Vein endothelial cell (primary cell): ENCODE measurements around a stretch of chr12.

DNA sequence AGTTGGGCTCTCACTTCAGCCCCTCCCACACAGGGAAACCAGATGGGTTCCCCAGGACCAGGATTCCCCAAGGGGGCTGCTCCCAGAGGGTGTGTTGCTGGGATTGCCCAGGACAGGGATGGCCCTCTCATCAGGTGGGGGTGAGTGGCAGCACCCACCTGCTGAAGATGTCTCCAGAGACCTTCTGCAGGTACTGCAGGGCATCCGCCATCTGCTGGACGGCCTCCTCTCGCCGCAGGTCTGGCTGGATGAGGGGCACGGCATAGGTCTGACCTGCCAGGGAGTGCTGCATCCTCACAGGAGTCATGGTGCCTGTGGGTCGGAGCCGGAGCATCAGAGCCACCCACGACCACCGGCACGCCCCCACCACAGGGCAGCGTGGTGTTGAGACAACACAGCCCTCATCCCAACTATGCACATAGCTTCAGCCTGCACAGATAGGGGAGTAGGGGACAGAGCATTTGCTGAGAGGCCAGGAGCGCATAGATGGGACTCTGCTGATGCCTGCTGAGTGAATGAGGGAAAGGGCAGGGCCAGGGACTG lies 39.9 kb upstream of the IQSEC3 start:
- CAGE, long polyA plus RNA: no peak

GRCh38 chr12:166866-167411 lies 47.0 kb downstream of the SLC6A12 start:
- CAGE, long polyA plus RNA: no peak

- CAGE, long polyA plus RNA: no peak
Measured at GRCh38 chr12:202238-203083, 11.5 kb downstream of the SLC6A12 start.

- CAGE, long polyA plus RNA: no peak
Measured at GRCh38 chr12:212855-213936, 761 bp downstream of the SLC6A12 start.

DNA sequence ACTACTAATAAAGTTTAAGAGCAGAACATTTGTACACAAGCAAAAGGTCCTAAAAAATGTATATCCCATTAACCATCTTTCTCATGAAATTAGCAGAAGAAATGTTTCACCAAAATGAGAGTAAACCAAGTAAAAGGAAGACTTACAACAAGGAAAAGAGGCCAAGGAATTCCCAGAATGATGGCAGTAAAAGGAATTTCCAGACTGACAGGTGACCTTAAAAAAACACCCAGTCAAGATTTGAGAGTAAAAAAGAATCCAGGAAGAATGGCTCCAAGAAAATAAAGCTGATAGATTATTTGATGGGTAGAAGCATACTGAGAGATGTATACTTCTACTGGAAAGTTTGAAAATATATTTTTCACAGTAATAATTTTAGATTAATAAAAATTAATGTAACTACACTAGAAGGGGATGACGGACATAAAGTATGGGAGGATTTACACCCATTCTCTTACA lies 11.5 kb downstream of the KDM5A start:
- CAGE, long polyA plus RNA: no peak

GRCh38 chr12:383843-384503 lies 5.1 kb downstream of the KDM5A start:
- CAGE, long polyA plus RNA: no peak

- CAGE, long polyA plus RNA: no peak
Measured at GRCh38 chr12:411581-412108, 10.2 kb downstream of the CCDC77 start.

- CAGE, long polyA plus RNA: no peak
Measured at GRCh38 chr12:461381-462164, 1.8 kb downstream of the B4GALNT3 start.

DNA sequence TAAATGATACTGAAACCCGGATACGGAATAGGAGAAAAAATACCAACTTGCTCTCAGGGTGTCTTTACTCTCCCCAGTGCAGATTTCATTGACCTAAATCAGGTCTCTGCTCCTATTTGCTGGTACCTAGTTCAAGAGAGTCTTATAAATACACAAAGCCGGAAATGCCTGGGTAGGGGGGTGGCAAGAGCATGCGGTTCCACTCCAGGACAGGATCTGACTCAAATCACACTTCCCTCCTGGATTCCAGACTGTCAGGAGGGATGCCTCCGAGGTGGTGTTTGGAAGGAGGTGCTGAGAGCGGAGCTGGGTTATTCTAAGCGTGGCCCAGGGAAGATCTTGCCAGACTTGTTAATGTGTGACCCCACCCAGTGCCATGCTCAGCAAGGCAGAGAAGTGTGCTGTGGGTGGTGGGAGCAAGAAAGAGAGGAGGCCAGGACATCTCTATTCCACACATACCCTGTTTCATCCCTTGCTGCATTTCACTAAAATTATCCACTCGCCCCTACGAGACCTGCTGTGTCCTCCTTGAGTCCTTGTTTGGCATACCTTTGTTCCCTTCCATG lies 49.8 kb downstream of the B4GALNT3 start:
- CAGE, long polyA plus RNA: no peak

DNA sequence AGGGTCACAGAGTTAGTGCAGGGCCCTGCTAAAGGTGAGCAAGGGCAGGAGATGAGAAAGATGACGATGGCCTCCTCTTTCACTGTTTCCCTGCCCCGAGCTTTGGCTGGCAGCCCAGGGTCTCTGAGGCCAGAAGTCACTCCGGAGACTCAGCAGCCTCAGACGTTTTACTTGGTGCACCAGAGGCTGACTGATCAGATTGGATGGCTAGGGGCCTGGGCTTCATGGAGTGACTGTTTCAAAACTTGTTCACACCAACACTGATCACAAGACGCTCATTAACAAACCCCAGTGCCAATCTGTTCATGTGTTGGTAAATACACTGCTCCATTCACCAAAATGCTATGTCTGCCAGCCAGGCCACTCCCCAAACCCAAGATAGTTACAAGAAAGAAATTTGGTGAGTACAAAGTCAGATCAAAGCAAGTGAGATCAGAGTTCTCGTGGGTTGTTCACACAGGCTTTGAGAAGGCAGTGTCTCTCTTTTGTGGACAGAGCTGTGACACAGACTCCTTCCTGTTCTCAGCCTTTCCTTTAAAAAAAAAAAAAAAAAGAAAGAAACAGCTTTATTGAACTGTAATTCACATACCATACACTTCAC lies 79.4 kb downstream of the B4GALNT3 start:
- CAGE, long polyA plus RNA: no peak

DNA sequence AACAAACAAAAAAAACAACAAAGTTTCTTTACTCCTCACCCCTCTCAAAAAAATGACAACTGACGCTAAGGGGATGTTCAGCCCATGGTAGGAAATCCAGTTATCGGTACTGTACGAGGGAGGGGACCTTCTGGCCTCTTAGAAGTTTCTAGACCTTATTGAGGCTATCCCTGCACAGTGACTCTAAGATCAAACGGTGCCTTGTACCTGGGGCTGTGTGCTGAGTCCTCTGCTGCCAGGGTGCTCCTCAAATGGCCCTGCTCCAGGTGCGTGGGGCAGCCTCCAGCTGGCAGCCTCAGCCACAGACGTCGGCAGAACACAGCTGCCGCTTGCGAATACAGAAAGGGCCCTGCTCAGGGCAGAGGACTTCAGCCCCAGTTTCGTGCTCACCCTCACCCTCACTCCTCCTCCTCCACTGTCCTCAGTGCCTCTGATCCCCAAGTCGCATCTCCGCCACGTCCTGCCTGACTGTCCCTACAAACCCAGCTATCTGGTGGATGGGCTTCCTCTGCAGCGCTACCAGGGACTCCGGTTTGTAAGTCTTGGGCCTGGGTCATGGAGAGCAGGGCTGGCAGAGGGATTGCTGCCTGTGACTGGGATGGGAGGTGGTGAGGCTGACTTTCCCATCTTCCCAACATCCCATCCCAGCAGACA lies 90.9 kb downstream of the B4GALNT3 start:
- CAGE, long polyA plus RNA: no peak

- CAGE, long polyA plus RNA: no peak
Measured at GRCh38 chr12:562802-563974, 100.1 kb downstream of the NINJ2 start.

DNA sequence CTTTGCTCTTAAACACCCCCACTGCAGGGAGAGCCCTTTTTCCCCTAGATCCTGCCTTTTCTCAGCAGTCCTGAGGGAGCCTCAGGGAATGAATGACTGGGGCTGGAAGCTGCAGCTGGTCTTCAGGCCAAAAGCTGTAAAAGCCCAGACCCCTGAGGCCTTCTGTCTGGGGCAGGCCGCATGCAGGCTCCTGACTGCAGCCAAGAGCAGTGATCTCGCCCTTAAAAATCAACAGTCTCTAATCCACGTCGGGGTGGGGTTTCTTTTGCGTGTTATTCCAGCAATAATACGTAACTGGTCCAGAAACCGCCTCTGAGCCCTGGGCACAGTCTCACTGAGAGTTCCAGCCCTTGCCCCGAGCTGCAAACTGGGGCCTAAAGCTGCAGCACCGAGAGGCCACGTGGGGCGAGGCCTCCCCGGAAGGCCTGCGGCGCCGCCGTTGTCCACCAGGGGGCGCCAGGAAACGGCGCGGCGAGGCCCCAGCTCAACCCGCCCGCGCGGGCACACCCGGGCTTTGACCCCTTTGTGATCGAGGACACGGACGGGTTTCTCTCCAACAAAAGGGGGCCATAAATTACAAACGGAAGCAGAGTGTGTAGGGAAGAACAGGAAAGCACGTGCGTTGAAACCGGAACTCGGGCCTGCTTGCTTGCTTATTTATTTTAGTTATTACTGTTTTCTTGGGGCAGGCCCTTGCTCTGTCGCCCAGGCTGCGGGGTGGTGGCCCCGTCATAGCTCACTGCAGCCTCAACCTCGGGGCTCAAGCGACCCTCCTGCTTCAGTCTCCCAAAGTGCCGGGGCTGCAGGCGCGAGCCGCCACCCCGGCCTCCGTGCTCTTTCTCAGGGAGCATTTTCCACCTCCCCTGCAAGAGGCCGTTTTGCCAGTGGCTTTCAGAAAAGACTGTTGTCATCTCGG lies 87.2 kb downstream of the NINJ2 start:
- CAGE, long polyA plus RNA: no peak

- CAGE, long polyA plus RNA: no peak
Measured at GRCh38 chr12:611159-611487, 52.1 kb downstream of the NINJ2 start.

GRCh38 chr12:645397-646224 lies 17.6 kb downstream of the NINJ2 start:
- CAGE, long polyA plus RNA: no peak

DNA sequence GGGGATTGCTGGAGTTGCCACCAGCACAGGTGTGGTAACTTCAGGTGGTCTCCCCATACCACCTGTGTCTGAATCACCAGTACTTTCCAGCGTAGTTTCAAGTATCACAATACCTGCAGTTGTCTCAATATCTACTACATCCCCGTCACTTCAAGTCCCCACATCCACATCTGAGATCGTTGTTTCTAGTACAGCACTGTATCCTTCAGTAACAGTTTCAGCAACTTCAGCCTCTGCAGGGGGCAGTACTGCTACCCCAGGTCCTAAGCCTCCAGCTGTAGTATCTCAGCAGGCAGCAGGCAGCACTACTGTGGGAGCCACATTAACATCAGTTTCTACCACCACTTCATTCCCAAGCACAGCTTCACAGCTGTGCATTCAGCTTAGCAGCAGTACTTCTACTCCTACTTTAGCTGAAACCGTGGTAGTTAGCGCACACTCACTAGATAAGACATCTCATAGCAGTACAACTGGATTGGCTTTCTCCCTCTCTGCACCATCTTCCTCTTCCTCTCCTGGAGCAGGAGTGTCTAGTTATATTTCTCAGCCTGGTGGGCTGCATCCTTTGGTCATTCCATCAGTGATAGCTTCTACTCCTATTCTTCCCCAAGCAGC lies 64.4 kb downstream of the RAD52 start:
- CAGE, long polyA plus RNA: no peak

DNA sequence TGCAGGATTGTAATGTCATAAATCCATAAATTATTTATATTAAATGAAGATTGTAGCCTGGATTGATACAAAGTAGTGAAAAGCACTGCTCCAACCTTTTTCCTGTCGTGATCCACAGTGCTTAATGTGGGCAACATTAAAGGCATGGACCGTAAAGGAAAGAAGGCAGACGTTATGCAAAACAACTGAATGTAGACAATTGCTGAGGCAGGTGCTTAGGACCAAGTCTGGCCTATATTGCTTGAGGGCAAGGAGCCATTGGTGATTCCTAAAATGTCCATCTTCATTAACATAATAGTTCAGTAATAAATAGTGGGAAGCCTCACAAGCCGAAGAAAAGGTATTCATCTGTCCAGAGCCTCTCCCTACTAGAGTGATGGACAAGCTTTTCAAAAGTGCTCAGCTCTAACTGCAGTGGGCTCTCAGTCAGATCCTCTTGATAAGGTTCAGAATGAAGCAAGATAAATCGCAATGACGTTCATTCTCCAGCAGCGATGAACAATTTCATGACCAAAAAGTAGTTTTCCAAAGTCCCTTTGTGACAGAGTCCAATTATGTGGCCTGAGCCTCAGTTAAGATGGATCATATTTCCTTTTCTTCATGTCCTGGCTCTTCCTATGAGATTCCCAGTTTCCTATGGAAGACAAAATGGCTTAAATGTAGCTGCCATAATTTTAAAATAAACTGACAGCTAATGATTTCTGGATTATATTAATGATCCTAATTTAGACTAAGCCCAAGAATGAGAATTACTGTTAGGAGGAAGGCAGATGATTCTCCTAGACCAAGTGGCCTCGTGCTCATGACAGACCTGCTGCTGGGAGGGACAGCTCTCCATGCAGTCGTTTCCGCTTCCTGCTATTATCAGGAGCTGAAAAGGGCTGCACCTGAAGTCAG lies 36.4 kb downstream of the RAD52 start:
- CAGE, long polyA plus RNA: no peak

- CAGE, long polyA plus RNA: no peak
Measured at GRCh38 chr12:1083020-1084031, 92.3 kb downstream of the ERC1 start.

DNA sequence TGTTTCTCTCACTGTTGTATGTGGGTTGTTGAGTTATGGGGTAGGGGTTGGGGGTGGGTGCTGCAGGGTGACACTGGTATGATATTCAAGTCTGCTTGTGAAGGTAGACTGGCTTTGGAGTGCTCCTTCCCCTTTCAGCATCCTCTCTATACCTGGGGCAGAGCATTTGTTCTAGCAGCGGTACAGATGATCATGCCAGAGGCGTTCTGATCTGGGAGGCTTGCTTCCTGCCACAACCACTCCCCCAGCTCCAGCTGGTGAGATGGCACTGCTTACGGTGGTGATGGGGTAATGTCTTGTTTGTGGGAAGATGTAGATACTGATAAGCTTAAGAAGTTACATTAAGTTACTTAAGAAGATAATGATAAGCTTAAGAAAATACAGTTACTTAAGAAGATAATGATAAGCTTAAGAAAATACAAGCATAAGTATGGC lies 131.8 kb downstream of the ERC1 start:
- CAGE, long polyA plus RNA: no peak

GRCh38 chr12:1384907-1385123 lies 209.6 kb downstream of the FBXL14 start:
- CAGE, long polyA plus RNA: no peak